ENCODE data around the genes GRM7, CAV3, JAGN1 and PRRT3.

GRCh38 chr3:6769663-6770450 lies 91.1 kb upstream of the GRM7 start:
- RRBS, result no CpG with 5 or more reads among the region's 32 CpGs

GRCh38 chr3:6860580-6861309 lies at the start of gene GRM7:
Gene GRM7 (plus strand): TSS chr3:6861115.
- RRBS, result 4% methylated on average over 10 of the region's 49 CpGs

- RRBS, result no CpG with 5 or more reads among the region's 5 CpGs
Observed at GRCh38 chr3:8416932-8417295, 84.7 kb upstream of the LMCD1 start.

DNA sequence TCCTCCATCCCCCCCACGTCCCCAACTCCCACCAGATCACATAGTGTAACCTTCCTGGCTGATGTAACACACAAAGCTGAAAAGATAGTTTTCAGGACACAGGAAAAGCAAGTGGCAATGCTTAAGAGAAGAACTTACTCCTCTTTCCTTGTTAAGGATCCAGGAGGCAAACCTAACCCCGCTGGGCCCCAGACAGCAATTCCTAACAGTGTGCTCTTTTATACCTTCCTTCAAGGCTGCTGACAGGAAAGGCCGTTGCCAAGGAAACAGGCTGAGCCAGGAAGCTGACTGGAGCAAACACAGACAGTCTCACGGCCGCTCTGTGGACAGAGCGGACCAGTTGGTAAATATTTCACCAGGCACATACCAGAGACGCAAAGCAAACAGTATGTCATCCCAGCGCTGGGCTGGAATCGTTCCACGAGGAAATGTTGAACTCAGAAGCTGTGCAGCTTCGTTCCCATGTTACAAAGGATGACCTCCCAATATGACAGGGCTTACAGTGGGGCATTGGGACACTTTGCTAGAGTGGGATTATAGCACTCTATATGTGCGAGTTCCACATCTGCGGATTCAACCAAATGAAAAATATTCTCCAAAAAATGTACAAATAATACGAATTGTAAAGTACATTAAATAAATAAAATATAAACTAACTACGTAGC lies 57.3 kb upstream of the LMCD1 start:
- RRBS, result no CpG with 5 or more reads among the region's 15 CpGs

DNA sequence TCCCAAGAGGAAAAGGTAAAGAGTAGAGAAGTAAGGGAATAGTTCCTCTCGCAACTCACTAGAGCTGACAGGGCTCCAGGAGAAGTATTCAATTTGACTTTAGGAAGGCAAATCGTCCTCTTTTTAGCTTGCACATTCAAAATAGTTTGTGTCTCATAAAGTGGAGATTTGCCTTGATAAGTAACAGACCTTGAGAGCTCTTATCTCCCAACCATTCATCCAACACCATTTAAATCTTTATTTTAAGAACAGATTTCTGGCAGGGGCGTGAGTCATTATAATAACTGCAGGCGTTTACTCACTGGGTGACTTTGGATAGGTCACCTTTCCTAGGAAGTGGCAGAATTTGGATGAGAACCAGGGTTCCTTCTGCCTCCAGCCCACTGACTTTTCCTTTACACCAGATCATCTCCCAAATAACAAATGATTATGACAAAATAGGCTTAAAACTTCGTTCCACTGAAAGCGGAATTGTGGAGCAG lies 4.9 kb downstream of the LMCD1 start:
- RRBS, result no CpG with 5 or more reads among the region's 6 CpGs

DNA sequence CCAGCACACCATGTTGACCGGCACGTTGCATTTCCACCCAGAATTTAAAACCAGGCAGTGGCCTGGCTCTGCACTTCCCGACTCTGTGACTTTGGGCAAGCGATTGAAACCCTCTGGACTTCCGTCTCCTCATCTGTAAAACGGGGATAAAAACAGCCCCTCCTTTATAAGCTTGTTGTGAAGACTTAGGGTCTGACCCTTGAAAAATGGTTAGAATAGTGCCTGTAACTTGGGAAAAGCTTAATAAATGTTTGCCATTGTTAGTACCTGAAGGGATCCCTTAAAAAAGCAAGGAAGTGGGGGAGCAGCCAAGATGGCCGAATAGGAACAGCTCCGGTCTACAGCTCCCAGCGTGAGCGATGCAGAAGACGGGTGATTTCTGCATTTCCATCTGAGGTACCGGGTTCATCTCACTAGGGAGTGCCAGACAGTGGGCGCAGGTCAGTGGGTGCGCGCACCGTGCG lies 33.3 kb downstream of the SSUH2 start:
- RRBS, result 92% methylated on average over 2 of the region's 17 CpGs

DNA sequence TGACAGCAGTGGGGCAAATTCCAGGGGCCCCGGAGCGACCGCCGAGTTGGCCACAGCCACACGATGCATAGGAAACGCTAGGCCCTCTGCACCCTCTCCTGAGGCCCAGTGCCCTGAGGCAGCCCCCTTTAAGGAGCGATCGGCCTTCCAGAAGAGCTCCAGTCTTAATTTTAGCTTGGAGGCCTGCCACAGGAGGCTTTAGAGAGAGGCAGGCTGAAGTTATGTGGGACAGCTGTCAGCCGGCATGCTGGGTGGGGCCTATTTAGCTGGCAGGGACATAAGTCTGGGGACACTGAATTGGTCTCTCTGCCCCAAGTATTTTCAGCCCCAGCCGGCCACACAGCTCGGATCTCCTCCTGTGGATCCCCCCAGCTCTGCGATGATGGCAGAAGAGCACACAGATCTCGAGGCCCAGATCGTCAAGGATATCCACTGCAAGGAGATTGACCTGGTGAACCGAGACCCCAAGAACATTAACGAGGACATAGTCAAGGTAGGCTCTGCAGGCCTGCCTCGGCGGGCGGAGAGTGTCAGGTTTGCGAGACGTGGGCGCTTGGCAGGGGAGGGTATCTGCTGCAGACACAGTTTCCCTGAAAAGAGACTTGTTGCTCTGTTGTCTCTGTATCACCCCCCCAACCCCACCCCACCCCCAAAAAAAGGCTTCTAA lies at the start of gene CAV3:
Gene CAV3, plus strand, starts transcription at position 305 of the 667 bp plus-strand sequence.
- RRBS, result 44% methylated on average over 2 of the region's 22 CpGs

- RRBS, result no CpG with 5 or more reads among the region's 4 CpGs
Observed at GRCh38 chr3:9135682-9135849, 113.9 kb downstream of the SRGAP3 start.

- RRBS, result 30% methylated on average over 2 of the region's 13 CpGs
Observed at GRCh38 chr3:9248094-9248543, 1.3 kb downstream of the SRGAP3 start.

- RRBS, result no CpG with 5 or more reads among the region's 2 CpGs
Observed at GRCh38 chr3:9466991-9467356, 69.6 kb downstream of the SETD5 start.

GRCh38 chr3:9477303-9477787 lies 76.3 kb downstream of the LHFPL4 start:
- RRBS, result no CpG with 5 or more reads among the region's 2 CpGs

- RRBS, result no CpG with 5 or more reads among the region's 20 CpGs
Observed at GRCh38 chr3:9734022-9734774, 2.7 kb downstream of the BRPF1 start.

GRCh38 chr3:9837773-9838977 lies 5.6 kb downstream of the RPUSD3 start:
- RRBS, result no CpG with 5 or more reads among the region's 11 CpGs

DNA sequence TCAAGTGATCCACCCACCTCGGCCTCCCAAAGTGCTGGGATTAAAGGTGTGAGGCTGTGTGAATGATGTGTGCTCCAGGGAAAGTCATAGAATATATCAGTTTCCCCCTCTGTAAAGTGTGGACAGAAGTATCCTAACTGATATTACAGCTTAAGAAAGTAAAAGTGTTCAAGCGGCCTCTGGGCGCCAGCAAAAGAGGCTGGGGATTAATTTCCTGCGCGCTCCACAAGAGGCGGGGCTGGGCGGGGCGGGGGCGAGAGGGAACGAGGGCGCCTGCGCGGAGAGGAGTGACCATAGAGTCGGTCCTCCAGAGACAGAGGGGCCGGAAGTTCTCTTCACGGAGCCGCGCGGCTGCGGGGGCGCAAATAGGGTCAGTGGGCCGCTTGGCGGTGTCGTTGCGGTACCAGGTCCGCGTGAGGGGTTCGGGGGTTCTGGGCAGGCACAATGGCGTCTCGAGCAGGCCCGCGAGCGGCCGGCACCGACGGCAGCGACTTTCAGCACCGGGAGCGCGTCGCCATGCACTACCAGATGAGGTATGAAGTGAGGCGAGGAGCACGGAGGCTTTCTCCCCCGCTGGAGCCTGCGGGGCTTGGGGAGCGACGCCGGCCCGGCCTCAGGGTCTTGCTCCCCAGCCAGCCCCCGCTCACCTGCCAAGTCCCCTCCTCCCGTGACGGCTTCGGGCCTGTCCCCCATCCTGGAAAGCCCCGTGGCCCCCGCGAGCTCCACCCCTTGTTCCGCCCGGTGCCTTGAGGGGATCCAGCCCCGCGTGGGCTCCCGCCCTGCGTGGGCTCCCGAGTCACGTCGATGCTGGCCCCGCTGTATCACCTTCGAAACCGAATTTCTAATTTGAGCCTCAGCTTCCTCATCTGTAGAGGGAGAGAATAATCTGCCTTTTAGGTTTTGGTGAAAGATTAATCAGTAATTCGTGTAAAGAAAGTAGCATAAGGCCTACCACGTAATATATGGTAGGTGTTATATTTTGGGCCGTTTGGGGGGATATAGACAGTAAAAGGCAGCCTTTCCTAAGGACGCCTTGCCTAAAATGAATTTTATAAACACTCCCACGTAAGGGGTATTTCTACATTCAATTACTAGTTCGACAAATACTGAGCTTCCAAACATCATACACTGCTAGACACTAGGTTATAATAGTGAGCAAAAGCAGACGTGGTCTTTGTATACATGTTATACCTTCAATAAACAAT lies at the start of gene JAGN1:
Gene JAGN1, plus strand, starts transcription at position 332 of the 1,205 bp plus-strand sequence.
- RRBS, result no CpG with 5 or more reads among the region's 75 CpGs

DNA sequence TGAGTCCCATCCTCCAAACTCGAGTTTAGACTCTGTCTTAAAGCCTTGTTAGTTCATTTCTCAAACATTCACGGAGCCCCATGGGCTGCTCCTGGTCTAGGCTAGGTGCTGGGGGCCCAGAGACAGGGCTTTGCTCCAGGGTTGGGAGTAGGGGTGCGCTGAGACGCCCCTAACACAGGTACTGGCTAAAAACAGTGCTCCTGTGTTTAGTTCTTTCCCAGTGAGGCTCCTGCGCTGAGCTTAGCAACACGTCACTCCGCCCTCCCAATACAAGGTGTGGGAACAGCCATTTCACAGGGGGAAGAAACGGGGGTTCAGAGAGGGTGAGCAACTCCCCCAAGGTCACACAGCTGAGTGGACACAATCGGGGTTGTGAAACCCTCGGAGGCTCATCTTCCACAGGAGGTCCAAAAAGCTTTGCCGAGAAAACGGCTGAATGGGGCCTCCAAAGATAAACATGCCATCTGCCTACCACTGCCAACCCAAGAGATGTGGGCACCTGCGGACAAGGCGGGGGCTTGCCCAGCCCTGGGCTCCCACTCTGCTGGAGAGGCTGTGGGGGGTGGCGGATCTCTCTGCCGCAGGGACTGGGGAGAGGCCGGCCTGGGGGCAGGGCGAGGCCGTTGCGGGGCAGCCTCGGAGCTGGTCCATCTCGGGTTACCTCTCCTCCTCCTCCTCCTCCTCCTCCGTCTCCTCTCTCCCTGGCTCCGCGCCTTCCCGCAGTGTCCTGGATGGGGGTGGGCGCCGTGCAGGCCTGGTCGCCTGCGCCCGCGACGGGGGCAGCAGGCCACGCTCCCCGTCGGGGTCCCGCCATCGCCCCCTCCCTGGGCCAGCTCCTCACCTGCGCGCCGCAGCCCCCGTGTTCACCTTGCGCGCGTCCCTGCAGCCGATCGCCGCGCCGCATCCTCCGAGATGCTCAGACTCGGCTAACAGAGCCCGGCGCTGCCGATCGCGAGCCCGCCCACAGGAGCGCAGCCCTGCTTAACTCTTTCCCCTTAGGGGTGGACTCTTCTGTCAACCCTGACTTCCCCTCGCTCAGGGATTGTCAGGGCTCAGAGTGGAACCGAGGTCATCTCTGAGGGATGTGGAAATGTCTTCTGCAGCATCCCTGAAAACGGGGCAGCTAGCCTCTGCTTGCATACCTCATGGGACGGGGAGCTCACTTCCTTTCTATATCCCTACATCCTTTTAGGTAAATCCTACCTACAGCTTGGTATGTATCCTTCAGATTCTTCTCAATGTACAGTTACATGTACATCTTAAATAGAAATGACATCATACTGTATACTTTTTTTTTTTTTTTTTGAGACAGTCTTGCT lies at the start of gene PRRT3:
Gene PRRT3, minus strand, starts transcription at position 928 of the 1,319 bp plus-strand sequence.
- RRBS, result no CpG with 5 or more reads among the region's 63 CpGs

DNA sequence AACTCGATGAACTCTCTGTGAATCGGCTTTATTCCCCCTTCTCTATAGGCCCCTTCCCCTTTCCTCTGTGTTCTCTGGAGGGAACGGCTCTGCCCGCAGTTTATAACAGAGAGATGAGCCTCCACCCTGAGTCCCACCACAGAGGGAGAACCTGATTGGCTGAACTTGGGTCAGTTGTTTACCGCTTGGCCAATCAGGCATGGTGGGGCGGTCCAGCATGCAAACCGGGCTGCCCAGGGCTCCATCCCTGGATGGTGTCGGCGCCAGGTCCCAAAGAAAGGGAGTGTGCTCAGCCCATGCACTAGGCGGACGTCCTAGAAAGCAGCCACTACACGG lies 13.4 kb upstream of the TATDN2 start:
- RRBS, result no CpG with 5 or more reads among the region's 12 CpGs

DNA sequence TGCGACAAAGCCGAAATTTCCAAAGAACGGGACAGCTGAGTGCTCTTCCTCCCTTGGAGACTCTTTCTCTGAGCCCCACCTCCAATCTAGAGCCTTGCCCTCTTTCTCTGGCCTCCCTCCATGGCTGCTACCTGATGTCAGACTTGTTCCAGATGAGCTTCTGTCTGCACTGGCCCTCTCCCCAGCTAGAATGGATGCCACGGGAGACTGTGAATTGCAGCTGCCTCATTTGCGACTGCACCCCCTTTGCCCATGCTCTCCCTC lies 13.0 kb downstream of the ATP2B2 start:
- RRBS, result no CpG with 5 or more reads among the region's 5 CpGs

DNA sequence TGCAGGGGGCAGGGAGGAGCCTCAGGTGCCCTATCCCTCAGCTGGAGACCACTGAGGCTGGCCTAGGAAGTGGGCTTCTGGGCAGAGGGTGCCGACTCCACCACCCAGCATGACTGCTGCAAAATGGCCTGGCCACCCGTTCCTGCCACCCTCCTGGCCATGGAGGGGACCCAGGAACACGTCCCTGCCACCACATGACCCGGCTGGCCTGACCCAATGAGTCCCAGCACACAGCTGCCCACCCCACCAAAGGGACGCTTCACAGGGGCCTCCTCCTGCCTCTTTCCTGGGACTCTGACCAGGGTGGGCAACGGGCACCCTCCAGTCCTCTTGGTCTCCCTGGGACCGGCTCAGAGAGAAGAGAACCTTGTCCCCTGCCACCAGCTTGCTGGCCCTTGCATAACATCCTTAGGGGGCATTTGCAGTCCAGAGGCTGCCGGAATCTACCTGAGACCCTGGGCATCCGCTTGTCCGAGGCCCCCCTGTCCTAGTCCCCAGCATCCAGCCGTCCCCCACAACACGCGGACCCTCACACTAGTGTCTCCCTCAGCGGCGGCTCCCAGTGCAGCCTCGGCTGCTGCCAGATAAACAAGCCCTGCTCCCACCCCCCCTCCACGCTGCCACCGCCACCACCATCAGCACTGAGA lies 554 bp downstream of the ATP2B2 start:
- RRBS, result 27% methylated on average over 2 of the region's 18 CpGs

- RRBS, result 4% methylated on average over 26 of the region's 64 CpGs
Observed at GRCh38 chr3:10707867-10708390, 108.1 kb upstream of the SLC6A11 start.

- RRBS, result no CpG with 5 or more reads among the region's 5 CpGs
Observed at GRCh38 chr3:10958478-10958961, 34.0 kb upstream of the SLC6A1 start.

Data from islet of Langerhans (tissue), 1 donor.